Mesenchymal stem cell of adipose (primary cell): ENCODE measurements around the gene TCTN2.

- CAGE, long polyA plus RNA = no peak
Observed at GRCh38 chr12:123141427-123142533, 9.1 kb downstream of the PITPNM2 start.

DNA sequence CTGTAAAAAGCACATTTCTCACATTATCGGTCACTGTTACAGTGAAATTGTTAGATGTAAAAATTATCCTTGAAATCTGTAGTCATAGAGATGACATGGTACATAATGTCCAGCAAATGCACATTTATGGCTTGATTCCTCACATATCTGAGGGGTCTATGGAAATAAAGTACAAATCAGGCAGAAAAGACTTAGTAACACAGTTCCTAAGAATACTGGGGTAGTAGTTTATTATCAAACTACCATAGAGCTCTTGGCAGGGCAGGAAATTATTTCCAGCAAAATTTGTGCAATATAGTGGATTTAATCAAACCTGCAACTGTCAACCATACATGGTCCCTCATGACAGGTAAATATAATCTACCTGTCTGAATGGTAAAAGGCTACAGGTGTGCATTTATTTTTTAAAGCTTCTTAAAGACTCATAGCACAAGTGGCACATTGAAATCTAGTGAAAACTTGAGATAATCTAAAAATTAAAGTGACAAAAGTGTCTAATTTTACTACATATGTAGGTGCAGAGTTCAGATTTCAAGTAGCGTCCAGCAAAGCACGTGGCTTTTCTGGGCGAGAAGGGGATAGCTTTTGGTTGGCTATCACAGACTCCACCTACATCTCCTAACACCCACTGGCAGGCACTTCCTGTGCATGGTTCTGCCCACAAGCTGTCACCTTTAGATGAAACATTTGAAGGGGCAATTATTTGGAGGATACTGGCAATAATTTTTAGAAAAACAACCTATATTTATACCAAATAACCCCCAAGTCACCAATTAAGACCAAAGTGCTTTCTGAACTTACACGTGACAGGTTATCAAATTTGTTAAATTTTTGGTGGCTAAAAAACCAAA lies 1.8 kb upstream of the PITPNM2 start:
- CAGE, long polyA plus RNA = no peak

DNA sequence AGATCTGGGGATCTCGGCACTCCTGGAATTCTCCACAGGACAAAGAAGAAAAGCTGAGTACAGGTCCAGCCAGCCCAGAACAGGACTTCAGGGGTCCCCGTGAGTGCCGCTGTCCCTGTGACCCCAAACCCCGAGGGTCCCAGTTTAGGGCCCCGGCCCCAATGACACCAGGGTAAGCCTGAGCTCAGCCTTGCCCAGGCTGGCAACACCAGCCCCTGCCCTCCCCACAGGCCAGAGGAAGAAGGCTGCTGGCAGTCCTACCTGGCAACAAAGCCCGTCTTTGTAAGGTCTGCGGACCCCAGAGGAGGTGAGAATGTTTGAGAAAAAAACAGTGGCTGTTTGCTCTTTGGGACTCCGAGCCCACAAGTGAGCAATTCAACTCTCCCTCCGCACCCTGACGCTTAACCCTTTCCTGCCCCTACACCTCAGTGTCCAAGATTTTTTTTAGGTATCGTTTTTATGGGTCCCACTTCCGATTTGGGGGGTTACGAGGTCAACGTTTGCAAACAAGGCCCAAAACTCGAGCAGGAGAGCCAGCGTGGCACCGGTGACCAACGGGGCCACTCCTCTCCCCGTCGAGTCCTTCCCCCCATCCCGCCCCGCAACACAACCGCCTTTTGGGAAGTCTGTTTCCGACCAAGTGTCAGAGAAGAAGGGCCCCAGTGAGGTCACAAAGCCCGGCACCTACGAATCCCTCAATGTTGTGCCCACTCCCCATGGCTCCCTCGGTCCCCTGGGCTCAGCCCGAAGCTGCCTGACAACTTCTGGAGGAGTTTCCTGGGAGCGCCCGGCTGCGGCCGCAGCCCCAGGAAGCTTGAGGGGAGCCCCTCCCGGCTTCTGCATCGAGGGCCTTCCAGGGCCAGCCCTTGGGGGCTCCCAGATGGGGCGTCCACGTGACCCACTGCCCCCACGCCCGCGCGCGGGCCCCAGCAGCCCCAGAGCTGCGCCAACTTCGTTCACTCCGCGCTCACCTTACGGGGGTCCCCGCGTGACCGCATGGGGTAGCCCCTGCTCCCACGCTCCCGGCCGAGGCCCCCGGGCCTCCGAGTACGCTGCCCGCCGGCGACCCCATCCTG lies 1.4 kb downstream of the CDK2AP1 start:
- CAGE, long polyA plus RNA = no peak

GRCh38 chr12:123270992-123271436 lies 642 bp downstream of the CDK2AP1 start:
- CAGE, long polyA plus RNA = no peak

GRCh38 chr12:123384380-123385418 lies 767 bp downstream of the KMT5A start:
- CAGE, long polyA plus RNA = no peak

DNA sequence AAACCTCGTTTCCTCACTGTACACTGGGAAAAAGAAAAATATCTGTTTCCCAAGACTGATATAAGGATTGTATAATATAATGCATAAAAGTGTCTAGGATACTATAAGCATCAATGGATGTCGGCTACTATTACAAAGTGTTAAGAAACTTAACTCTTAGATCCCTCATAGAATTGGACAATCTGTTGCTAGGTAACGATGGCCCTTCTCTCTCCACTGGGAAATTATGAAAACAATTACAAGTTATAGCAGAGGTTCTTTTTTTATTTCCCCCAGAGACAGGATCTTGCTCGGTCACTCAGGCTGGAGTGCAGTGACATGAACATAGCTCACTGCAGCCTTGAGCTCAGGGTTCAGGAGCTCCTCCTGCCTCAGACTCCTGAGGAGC lies 8.1 kb upstream of the RILPL2 start:
- CAGE, long polyA plus RNA = no peak

DNA sequence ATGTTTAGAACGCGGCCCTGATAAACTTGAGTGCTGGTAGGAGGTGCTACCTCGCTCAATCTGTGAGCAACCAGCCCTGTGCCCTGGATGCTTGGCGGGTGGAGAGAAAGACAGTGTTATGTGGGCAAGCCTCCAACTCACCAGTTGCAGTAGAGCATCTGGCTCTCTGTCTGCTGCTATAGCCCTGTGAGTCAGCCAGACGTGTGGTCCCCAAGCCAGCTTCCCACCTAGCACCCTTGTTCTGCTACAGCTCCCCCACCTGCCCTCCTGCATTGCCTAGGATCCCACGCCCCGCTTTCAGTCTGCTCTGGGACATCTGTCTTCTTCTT lies 13.4 kb downstream of the SNRNP35 start:
- CAGE, long polyA plus RNA = no peak

DNA sequence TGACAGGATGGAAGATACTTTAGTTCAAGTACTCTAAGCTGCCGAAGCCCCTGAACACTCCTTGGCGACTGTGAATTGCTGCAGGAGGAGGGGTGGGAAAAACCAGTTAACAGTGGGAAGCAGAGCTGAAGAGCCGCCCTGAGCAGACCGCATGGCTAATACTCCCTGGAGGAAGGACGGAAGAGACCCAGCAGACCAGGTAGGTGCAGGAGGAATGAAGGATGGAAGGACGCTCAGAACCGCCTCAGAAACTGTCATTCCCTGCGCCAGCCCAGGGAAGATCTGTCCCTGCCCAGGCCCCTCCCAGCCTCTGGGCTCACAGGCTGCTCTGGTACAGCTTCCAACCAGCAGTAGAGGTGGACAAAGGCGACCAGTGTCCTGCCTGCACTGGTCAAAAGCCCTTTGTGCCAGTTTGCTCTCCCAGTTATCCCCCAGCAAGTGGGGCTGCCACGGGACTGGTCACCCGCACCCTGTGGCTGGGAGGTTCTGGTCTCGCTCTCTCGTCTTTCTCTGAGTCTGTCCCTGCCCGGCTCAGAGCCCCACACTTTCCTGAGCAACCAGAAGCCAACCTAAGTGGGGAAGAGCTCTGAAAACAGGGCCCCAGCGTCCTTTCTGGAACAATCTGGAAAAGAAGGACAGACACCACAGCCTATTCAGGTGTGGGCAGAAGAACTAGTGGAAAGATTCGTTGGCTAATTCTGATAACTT lies 21.5 kb downstream of the SNRNP35 start:
- CAGE, long polyA plus RNA = no peak

DNA sequence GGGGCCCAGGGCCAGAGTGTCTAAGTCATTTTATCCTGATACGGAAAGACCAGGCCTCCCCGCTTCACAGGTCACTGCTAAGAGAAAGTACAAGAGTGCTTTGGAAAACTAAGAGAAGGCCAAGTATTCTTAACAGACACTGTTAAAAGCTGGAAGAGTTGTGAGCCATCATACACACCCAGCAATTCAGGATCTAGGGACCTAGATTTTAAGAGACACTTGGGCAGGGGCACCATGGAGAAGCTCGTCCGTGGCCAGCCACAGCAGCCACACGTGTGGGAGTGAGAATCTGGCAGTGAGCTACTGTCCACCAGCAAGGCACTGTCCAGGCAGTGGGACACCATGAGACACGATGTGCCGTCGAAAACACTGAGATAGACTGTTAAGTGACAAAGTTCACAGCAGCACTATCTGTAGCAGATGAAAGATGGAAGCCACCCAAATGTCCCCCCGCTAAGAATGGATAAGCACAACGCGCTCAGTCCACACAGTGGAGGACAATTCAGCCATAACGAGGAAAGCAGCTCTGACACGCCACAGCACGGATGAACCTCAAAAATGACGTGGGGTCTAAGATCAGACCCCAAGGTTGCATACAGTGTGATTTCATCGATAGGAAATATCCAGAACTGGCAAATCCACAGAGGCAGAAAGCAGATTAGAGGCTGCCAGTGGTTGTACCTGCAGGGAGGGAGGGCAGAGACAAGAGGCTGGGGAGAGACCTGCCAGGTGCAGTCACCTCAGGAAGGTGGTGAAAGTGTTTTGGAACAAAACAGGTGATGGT lies 19.7 kb downstream of the RILPL1 start:
- CAGE, long polyA plus RNA = no peak

GRCh38 chr12:123518991-123520210 lies 14.1 kb downstream of the RILPL1 start:
- CAGE, long polyA plus RNA = no peak

DNA sequence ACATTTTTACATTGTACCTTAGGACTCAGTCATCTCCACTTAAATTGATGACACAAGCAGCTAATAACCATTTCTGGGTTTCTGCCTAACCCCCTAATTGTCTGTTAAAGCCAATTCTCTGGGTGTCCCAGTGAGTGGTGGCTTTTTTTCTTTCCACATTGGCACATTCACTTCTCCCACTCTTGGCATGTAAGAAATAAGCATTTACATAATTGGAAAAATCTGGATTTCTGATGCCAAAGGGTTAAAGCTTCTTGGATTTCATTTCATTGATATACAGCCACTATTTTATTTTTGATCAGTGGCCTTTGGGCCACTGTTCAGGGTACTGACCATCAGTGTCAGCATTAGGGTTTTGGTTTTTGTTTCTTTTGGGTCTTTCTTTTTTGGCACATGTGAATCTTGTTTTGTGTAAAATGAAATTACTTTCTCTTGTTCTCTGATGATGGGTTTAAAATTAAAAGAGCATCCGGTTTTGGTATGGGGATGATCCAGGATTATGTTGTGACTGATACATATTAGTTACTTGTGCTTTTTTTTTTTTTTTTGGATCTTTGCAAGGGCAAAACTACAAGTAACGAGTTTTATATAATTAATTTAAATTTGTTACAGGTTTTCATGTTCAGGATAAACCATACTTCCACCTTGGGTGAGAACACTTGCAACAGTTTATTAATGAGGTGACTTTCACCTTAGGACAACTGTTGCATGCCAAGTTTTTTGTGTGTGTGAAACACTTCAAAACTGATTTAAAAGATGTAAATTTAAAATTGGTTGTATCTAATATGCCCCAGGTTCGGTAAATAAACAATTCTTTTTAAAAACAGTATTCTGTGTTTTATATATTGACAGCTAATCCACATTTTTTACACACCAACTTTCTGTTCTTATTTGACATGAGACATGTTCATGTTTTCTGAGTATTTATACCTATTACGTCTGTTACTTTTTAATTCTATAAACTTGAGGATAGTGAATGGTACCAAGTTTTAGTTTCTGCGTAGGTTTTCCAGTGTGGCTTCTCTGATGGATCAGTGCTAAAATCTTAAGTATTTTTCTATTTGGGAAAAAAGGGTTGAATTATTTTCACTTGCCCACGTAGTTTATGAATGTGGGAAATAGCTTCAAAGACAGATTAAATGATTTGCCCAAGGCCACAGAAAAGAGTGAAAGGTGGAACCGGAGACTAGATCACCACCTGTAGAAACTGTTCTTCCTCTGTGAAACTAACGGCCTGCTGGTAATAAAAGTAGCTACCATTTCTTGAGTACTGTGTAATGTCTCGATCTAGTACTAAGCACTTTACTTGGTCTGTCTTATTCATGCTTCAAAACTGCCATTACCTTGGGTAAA lies 4.1 kb upstream of the DDX55 start:
- CAGE, long polyA plus RNA = no peak

DNA sequence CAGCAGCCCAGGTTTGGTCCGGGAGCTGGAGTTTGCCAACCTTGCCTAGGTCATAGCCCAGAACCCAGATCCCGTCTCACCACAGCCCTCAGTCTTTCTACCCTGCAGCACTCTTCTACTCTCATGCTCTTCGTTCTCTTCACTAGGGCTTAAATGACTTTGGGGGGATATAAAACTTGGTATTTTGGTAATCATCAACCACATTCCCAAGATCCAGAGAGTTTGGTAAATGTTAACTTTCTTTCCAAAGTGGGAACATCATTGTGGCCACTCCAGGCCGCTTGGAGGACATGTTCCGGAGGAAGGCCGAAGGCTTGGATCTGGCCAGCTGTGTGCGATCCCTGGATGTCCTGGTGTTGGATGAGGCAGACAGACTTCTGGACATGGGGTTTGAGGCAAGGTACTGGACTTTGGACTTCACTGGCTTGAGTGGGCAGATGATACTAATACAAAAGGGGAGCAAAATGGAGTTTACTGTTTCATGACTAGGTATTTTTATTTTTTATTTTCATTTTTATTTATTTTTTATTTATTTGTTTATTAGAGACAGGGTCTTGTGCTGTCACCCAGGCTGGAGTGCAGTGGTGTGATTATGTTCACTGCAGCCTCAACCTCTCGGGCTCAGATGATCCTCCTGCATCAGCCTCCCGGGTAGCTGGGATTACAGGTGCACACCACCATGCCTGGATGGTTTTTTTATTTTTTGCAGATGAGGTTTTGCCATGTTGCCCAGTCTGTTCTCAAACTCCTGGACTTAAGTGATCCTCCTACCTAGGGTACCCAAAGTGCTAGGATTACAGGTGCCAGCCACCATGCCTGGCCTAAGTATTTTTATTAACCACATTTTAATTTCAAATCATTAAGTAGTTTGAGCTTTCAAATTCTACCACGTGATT lies 6.8 kb downstream of the DDX55 start:
- CAGE, long polyA plus RNA = no peak

DNA sequence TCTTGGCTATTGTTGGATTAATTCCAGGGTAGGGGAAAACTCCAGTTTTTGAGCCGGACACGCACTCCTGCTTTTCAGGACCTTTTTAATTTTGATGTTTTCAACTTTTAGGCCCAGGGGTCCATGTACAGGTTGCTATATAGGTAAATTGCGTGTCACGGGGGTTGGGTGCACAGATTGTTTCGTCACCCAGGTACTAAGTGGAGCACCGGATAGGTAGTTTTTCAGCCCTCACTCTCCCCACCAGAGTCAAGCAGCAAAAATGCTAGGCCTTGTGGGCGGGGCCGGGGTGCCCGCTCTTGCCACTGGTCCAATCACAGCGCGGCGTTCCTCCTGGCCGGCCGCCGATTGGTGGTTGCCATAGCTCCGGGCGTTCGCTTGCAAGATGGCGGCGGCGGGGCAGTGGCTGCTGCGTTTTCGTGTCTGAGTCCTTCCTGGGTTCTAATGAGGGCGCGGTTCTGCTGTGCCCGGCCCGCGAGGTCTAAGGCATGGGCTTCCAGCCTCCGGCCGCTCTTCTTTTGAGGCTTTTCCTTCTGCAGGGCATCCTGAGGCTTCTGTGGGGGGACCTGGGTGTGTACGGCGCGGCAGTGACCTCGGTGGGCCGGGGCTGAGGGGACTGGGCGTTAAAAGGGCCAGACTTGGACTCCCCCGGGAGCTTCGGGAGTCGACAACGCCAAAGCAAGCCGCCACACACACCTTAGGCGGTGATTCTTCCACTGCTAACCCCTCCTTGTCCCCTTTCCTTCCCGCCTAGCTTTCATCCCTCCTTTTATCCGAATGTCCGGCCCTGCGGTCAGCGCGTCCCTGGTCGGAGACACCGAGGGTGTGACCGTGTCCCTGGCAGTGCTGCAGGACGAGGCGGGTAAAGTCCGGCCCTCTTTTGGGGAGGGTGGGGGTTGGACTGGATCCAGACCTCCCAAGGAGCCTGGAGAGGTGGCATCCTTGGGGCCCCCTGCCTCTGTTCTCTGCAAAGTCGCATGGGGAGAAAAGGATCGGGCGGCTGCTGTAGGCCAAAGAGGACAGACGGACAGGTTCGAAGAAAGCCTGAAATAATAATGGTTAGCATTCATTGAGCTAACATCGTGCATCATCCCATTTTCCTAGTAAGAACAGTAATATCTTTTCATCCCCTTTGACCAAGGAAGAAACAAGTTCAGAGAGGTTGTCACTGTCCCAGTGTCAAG lies at the start of gene TCTN2:
TSS of gene TCTN2 (plus strand) at position 361 of the 1,184 bp plus-strand sequence.
- CAGE, long polyA plus RNA = no peak

- CAGE, long polyA plus RNA = no peak
Observed at GRCh38 chr12:123727624-123728347, 15.6 kb downstream of the ATP6V0A2 start.

DNA sequence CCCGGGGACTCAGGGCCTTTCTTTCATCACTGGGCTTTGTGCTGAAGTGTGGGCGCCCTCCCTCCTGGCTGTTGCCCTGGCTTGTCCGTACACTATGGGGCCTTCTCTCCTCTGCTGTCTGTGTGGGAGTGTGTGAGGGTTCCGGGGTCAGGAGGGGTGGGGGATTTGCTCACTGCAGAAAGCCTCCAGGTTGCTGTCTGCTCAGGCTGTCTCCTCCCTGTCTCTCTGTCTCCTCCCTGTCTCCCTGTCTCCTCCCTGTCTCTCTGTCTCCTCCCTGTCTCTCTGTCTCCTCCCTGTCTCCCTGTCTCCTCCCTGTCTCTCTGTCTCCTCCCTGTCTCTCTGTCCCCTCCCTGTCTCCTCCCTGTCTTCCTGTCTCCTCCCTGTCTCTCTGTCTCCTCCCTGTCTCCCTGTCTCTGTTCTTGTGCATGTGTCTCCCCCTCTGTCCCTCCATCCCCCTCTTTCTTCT lies 64.7 kb downstream of the CCDC92 start:
- CAGE, long polyA plus RNA = no peak

- CAGE, long polyA plus RNA = no peak
Observed at GRCh38 chr12:124190828-124191447, 104.0 kb upstream of the RFLNA start.

DNA sequence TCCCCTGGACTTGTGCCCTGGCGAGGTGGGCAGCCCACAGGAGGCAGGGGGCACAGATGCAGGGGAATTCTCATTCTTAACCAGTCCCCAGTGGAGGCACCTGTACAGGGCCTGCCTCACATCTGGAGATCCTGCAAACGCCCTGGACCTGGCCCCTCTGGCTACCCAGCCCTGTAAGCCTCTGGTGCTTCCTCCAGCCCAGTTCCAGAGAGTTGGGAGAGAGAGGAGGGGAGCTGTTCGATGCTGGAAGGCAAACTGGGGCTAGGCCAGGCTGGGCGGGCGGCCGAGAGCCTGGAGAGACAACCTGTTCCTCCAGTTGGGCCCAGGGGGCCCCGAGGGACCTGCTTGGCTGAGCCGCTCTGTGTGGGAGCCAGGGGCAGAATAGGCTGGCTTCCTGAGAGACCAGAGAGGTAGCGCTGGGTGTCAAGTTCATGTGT lies 64.6 kb downstream of the RFLNA start:
- CAGE, long polyA plus RNA = no peak

DNA sequence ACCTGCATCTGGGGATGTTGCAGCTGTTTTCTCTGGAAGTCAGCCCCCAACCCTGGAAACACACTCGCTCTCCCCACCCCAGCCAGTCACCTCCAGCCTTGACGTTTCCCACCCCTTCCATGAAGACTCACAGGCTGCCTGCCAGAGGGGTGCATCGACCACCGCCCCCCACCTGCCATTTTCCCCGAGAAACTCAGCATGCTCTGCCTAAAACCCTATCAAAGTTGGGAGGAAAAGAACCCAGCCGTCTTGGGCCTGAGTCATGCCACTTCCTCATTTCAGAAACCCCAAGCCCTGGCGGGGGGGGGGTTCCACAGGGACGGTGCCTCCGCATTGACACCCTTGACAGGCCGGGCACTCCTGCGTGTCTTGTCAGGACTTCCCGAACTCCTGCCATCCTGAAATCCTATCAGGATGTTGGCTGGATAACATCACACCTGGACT lies 96.3 kb downstream of the RFLNA start:
- CAGE, long polyA plus RNA = no peak

DNA sequence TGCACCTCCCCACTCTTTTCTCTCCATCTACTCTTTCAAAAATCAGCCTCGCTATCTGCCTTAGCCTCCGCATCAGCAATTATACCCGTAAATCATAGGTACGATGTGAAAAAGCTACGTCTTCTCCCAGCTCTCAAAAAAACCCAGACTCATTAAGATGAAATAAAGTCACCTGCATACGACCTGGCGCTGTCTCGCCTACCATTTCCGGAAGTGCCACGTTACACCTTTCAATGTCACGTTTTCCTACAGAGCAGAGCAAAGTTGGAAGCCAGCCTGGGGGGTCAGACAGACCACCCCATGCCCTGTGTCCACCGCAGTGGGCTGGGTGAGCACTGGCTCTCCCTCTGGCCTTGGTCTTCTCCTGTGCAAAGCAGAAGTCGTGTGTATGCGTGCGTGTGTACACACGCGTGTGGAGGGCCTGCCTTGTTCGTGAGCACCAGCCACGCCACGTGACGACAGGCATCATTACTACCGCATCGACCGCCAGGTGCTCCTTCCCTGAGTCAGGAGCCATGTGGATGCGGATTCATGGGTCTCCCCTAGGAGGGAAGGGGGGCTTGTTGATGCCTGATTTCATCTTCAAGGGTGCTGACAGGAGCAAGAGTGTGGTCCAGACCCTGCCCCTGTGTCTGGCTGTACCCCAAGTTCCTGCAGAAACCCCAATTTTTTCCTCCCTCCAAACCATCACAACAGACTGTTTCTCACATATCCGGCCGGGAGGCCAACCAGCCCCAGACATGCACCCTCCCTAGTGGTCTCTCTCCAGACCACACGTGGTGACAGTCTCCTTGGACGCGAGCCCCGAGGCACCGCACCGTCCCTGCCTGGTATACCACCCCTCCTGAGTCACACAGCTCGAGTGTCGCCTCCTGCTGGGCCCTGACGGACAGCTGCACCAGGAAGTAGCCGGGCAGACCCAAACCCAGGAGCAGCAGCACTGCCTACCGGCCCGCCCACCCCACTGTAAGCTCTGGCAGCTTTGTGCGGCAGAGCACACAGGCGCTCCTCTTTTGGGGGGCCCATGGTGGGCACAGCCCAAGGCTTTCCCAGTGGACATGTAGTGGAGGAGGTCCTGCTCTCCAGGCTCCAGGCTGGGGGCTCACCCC lies 97.1 kb downstream of the RFLNA start:
- CAGE, long polyA plus RNA = no peak

GRCh38 chr12:124493865-124494592 lies 73.4 kb downstream of the NCOR2 start:
- CAGE, long polyA plus RNA = no peak